ENCODE measurements around a stretch of chr2.

- PRO-cap, 4 experiments: no peak in any of the 4 experiments
- RAMPAGE, long total RNA, 2 experiments: no peak in any of the 2 experiments
- RRBS: no CpG with 5 or more reads among the region's 6 CpGs
Observed at GRCh38 chr2:196140669-196141067, 30.7 kb downstream of the STK17B start.

GRCh38 chr2:196144495-196144878 is 26.9 kb downstream of the STK17B start:
- PRO-cap, 4 experiments: no peak in any of the 4 experiments
- RAMPAGE, long total RNA, 2 experiments: no peak in any of the 2 experiments
- RRBS: no CpG with 5 or more reads among the region's 4 CpGs

- PRO-cap, 4 experiments: no peak in any of the 4 experiments
- RAMPAGE, long total RNA, 2 experiments: no peak in any of the 2 experiments
- RRBS: no CpG with 5 or more reads among the region's 4 CpGs
Observed at GRCh38 chr2:196152751-196153363, 18.5 kb downstream of the STK17B start.

DNA sequence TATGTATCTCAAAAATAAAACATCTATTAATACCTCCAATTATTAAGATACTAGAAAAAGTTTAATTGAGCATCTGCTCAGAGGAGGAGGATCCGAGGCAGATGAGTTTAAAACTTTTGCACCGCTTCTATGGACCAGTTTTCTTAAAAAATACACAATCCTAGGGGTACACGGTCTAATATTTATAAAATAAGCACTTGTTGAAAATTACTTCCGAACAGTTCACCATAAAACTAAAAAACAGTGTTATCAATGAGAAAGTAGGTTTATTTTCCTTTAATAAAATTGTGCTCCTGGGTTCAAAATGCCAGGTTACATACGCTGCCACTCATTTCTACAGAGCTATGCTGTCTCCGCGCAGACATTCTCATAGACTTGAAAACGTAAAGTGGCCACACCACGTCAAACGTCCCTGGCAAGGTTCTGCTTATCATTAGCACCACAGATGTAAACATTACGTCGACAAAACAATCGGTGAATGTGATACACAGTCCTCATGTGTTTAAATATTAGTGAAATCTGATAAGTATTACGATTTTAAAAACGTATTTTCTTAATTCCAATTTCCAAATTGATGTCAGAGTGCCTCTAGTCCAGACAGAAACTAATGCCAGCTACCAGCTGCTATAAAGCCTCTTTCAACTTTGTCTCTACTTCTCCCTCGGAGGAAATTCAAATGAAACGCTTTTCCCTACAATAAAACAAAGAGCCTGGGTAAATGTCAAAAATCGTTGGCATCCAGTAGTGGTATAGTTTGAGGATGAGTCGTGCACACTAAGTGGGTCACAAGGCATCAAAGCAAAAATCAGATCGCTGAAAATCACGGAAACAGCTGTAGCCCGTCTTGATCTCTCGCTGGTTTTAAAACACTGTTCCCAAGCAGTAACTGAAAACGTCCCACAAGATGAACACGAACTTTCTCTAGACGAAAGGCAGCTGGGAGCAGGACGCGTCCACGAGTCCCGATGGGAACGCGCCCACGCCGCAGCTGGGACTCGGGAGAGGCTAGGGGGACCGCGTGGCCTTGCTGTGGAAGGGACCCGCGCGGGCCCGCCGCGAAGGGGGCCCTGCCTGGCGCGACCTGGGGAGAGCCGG is 1.1 kb downstream of the STK17B start:
- PRO-cap, 4 experiments: peak in 4 of 4 experiments; most common plus-strand start position 808 of the sequence (in 4); most common minus-strand start position 338 of the sequence (in 2)
- RAMPAGE, long total RNA, 2 experiments: no peak in any of the 2 experiments
- RRBS: no CpG with 5 or more reads among the region's 46 CpGs

- PRO-cap, 4 experiments: no peak in any of the 4 experiments
- RAMPAGE, long total RNA, 2 experiments: no peak in any of the 2 experiments
- RRBS: no CpG with 5 or more reads among the region's 1 CpG
Observed at GRCh38 chr2:196199186-196199900, 28.0 kb upstream of the STK17B start.

DNA sequence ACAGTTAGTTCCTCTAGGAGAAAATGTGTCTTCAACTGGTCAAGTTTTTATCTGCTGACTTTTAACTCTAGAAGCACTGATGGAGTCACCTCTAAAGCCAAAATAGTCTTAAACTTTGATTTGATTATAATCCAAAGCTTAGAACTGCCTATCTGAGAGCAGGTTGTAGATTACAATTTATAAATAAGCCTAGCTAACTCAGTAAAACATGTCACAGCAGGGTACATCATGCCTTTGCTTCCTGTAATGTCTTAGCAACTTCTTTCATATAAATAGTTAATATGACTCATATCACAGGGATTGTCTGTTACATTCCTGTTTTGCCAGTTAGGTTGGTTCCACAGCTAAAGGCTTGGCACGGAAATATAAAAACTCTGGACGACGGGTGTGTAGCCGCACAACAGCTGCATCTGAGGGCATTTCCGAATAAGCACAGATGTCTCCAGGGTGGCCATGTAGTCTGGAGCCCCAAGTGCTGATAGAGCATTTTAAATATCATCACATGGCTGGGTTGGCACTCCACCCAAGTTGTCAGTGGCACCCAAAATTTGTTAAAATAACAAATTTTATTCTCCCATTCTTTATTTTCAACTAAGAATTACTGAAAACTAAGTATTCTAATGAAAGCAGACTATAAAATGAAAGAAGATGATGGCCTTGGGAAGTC is 61.6 kb upstream of the STK17B start:
- PRO-cap, 4 experiments: no peak in any of the 4 experiments
- RAMPAGE, long total RNA, 2 experiments: no peak in any of the 2 experiments
- RRBS: no CpG with 5 or more reads among the region's 5 CpGs

DNA sequence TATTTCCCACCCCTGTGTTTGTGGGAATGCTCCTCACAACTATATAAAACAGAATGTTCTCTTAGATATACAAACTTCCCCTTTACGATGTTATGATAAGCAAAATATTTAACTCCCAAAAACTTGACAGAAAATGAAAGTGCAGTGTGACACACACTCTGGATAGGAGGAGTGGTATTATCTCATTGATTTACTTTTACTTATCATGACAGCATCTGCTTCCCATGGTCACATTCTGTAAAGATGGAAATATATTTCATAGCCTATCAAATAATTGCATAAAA is 96.6 kb upstream of the STK17B start:
- PRO-cap, 4 experiments: no peak in any of the 4 experiments
- RAMPAGE, long total RNA, 2 experiments: no peak in any of the 2 experiments
- RRBS: no CpG with 5 or more reads among the region's 1 CpG

DNA sequence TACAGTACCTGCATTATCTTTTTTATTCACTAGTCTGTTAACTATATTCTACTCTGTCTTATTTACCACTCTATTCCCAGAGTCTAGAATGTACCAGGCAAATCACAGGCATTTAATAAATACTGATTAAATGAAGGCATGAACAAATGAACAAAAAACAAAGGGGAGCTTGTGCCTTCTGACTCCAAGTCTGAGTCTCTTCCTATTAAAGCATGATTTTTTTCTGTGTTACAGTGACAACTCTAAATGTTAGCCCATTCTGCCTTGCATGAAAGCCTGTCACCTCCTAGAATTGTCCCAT is 133.0 kb upstream of the STK17B start:
- PRO-cap, 4 experiments: no peak in any of the 4 experiments
- RAMPAGE, long total RNA, 2 experiments: no peak in any of the 2 experiments

GRCh38 chr2:196474869-196475276 is 118.5 kb downstream of the HECW2 start:
- PRO-cap, 4 experiments: peak in 2 of 4 experiments; most common minus-strand start chr2:196475064 (in 2)
- RAMPAGE, long total RNA, 2 experiments: no peak in any of the 2 experiments
- RRBS: no CpG with 5 or more reads among the region's 8 CpGs

- PRO-cap, 4 experiments: no peak in any of the 4 experiments
- RAMPAGE, long total RNA, 2 experiments: no peak in any of the 2 experiments
- RRBS: no CpG with 5 or more reads among the region's 6 CpGs
Observed at GRCh38 chr2:196914945-196916305, 11.1 kb downstream of the PGAP1 start.

- PRO-cap, 4 experiments: no peak in any of the 4 experiments
- RAMPAGE, long total RNA, 2 experiments: no peak in any of the 2 experiments
- RRBS: no CpG with 5 or more reads among the region's 12 CpGs
Observed at GRCh38 chr2:196990711-196991215, 64.3 kb upstream of the PGAP1 start.

GRCh38 chr2:197079975-197080174 is 153.4 kb upstream of the PGAP1 start:
- PRO-cap, 4 experiments: peak in 2 of 4 experiments; most common plus-strand start chr2:197080111 (in 2)
- RAMPAGE, long total RNA, 2 experiments: no peak in any of the 2 experiments
- RRBS: no CpG with 5 or more reads among the region's 1 CpG

DNA sequence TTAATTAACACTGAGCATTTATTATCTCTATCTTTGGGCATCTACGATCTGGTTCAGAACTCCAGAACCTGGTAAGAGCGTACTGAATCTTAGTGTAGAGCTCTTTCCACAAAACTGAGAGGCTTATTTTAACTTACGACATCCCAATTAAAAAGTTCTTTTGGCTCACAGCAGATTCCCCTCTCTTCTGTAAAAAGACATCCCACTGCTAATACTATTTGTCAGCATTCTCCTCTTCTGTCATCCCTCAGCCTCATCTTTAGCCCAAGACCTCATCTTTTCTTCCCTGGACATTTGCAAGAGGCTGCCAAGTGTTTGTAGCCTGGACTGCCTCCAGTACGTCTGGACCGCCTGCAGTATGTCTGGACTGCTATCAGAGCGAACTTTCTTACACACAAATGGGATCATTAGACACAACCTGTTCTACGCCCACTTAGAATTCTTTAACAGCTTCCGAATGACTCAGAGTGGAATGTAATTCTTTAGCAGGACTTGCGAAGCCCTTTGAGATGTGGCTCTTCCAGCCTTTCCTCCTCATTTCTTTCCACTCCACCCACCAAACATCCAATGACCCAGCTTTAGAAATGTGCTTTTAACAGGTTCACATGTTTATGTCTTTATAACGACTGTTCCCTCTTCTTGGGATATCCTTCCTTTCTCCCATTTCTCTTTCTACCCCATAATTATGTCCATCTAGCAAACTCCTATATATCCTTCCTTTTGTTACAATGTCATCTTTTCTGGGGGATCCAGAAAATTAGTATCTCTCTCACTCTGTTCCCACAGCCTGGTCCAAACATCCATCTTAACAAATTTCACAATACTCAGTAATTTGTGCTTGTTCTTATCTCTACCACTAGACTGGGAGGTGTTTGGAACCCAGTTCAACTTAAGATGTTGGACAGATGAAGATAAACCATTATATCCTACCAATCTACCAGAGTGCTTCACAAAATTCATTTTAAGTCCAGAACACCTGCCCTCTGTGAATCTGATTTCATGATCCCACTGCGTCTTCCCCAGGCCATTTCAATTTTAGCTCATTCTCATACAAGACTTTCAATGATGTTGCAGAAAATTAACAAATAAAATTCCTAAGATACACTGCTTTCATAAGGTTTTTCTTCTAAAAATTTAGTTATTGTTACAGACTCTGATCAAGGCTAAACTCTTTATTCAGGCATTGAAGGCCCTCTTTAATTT is 171.3 kb upstream of the PGAP1 start:
- PRO-cap, 4 experiments: peak in 1 of 4 experiments; most common minus-strand start position 79 of the sequence (in 1)
- RAMPAGE, long total RNA, 2 experiments: start-site peak on the minus strand in 1 of 2 experiments, centred at position 808 of the sequence, 5 reads per replicate
- RRBS: no CpG with 5 or more reads among the region's 11 CpGs

GRCh38 chr2:197145517-197146003 is 165.0 kb downstream of the ANKRD44 start:
- PRO-cap, 4 experiments: no peak in any of the 4 experiments
- RAMPAGE, long total RNA, 2 experiments: no peak in any of the 2 experiments
- RRBS: no CpG with 5 or more reads among the region's 4 CpGs

- PRO-cap, 4 experiments: no peak in any of the 4 experiments
- RAMPAGE, long total RNA, 2 experiments: no peak in any of the 2 experiments
- RRBS: no CpG with 5 or more reads among the region's 6 CpGs
Observed at GRCh38 chr2:197152101-197153020, 158.2 kb downstream of the ANKRD44 start.

- PRO-cap, 4 experiments: no peak in any of the 4 experiments
- RAMPAGE, long total RNA, 2 experiments: no peak in any of the 2 experiments
- RRBS: no CpG with 5 or more reads among the region's 6 CpGs
Observed at GRCh38 chr2:197209753-197210436, 100.7 kb downstream of the ANKRD44 start.

DNA sequence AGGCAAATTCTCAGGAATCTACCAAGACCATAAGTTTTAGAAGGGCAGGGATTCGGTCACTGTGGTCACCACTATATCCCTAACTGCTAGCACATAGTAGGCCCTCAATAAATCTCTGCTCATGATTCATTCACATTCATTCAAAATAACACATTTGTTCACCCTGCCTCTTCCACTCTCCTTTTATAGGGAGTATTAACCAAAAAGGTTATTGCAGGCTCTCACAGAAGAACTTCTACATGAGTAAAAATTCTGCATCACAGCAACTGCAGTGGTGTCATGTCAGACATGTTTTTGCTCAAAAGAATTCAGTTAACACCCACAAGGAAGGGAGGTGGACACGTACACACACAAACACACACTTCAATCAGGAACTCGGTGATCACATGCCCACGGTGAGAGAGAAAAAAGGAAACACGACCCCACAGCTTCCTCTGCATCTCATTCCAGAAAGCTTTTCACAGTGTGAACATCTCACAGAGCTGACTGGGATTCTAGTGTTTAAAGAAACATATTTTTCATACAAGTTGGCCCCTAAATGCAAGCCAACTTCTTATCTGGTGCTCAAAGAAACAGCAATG is 98.0 kb downstream of the ANKRD44 start:
- PRO-cap, 4 experiments: no peak in any of the 4 experiments
- RAMPAGE, long total RNA, 2 experiments: no peak in any of the 2 experiments
- RRBS: no CpG with 5 or more reads among the region's 5 CpGs

- PRO-cap, 4 experiments: no peak in any of the 4 experiments
- RAMPAGE, long total RNA, 2 experiments: no peak in any of the 2 experiments
- RRBS: no CpG with 5 or more reads among the region's 5 CpGs
Observed at GRCh38 chr2:197216384-197217054, 94.1 kb downstream of the ANKRD44 start.

GRCh38 chr2:197237774-197238260 is 72.8 kb downstream of the ANKRD44 start:
- PRO-cap, 4 experiments: no peak in any of the 4 experiments
- RAMPAGE, long total RNA, 2 experiments: no peak in any of the 2 experiments
- RRBS: no CpG with 5 or more reads among the region's 3 CpGs

DNA sequence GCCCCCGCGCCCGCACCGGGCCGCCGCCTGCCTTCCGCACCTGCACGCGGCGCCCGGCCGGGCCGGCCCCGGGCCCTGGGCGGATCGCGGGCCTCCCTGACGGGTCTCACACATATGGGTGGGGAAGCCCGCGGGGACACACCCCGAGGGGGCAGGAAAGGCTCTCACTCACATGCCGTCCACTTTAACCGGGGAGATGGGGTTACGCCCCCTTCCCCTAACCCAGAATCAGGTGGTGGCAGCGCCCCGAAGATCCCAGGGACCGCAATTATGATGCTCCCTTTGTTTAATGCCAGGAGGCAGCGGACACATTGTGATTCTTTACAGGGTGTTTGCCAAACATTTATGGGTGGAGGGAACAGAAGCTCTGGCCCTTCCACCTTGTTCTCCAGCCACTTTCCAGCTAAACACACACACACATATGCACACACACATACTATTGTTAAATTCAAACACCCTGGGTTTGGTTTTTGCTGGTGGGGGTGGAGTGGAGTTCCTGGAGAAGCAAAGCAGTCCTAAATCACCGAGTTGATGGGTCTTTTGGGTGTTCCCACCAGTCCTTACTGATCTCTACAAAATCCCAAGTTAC is 467 bp upstream of the ANKRD44 start:
- PRO-cap, 4 experiments: no peak in any of the 4 experiments
- RAMPAGE, long total RNA, 2 experiments: no peak in any of the 2 experiments
- RRBS: 1% methylated on average over 13 of the region's 29 CpGs

All from uterus (tissue), 7 donors.